Gastrocnemius medialis (tissue), 3 donors: ENCODE measurements around a stretch of chr22.

GRCh38 chr22:15784825-15785027, 94.9 kb downstream of the POTEH start:
- PRO-cap: no peak
- RAMPAGE, long total RNA, 3 experiments: no peak in any of the 3 experiments

GRCh38 chr22:16601605-16602786, 9.4 kb upstream of the CCT8L2 start:
- PRO-cap: no peak
- RAMPAGE, long total RNA, 3 experiments: start-site peak on the plus strand in 2 of 3 experiments, at chr22:16601847-16602064 at its widest, 10 to 24 reads per replicate

DNA sequence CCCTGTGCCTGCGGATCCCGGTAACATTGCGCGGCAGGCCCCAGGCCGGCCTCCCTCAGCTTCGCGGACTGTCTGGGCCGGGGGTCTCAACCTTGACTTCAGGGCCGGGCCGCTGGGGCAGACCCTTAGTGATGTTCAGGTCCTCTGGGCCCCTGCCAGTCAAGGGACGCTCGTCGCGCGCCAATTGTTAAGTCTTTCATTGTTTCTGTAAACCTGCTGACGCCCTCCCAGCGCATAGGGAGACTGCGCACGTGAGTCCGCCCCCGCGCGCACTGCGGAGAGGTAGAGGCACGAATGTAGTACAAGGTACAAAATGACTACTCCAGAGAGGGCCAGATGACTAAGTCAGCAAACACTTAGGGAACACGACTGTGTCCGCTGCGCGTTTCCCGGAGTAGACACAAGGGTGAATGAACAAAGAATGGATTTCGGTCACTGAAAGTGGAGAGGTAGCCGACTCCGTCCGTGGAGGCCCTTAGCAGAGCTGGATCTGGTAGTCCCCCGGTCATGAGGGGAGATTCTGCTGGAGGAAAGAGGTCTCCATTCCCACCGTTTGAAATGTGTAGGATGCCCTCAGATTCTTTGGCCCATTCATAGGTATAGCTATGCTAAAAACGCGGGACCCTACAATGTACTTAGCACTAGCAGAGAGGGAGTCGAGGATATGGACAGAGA, 592 bp upstream of the HDHD5 start:
- PRO-cap: no peak
- RAMPAGE, long total RNA, 3 experiments: no peak in any of the 3 experiments

DNA sequence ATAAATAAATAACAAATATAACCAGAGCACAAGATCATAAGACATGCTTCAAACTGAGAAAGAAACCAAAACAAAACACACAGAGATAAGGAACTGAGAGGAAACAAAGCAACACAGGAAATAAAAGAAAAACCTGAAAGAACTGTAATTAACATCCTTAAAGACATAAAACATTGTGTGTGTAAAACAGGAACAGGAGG, 2.5 kb downstream of the ADA2 start:
- PRO-cap: no peak
- RAMPAGE, long total RNA, 3 experiments: no peak in any of the 3 experiments

- PRO-cap: bidirectional peak, plus-strand start at chr22:17258419, minus-strand start at chr22:17258274
- RAMPAGE, long total RNA, 3 experiments: no peak in any of the 3 experiments
Observed at GRCh38 chr22:17257476-17258520, 38.6 kb upstream of the ADA2 start.

DNA sequence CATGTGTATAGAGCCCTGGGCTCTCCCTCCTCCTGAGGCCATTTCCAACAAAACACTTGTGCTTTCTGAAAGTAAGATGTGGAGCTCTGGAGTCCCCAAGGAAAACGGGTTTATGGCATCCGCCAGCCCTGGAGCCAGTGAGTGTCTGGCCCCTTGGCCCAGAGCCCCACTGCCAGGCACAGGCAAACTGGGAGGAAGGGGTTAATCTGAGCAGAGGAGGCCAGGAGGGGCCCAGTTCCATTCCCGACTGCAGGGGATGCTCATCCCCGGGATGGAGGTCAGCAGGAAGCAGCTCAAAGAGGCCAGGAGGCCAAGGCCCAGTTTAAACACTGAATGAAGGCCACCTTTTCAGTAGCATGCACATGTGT, 39.3 kb upstream of the ADA2 start:
- PRO-cap: no peak
- RAMPAGE, long total RNA, 3 experiments: no peak in any of the 3 experiments

DNA sequence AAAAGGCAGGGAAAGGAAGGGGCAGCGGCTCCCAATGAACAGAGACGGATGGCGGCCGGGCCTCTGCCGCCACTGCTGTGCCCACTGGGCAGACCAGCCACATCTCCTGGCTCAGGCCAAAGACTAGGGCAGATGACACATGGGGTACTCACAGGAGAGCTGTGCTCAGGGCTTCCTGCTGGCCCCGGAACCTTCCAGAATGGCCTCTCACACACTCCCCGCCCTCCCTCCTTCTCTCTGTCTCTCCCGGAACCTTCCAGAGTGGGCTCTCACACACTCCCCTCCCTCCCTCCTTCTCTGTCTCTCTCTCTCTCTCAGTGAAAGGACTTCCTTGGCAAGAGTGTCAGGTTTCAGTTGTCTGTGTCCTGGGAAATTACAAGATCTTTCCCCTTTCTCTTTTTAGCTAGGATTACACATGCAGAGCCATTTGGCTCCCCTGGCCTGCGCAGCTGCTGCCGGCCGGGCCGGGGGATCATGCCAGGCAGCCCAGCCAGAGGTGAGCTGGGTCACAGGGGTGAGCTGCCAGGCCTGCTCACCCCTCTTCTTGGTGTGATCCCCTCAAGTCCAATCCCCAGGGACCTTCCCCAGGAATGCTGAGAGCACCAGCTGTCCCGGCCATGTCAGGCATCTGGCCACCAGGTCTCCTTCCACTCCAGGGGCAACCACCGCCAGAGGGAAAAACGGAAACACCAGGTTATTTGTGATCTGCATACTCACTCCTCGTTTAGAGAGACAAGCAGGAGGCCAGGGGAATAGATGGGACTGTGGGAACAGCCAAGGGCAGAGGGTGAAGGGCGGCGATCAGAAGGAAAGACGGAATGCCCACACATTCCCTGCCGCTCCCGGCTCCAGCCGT, 45.3 kb upstream of the ADA2 start:
- PRO-cap: bidirectional peak, plus-strand start at position 420 of the sequence, minus-strand start at position 296 of the sequence; unidirectional peak, plus-strand start at position 777 of the sequence
- RAMPAGE, long total RNA, 3 experiments: no peak in any of the 3 experiments

GRCh38 chr22:17483862-17484512, 79.3 kb upstream of the SLC25A18 start:
- PRO-cap: unidirectional peak, plus-strand start at chr22:17484221; unidirectional peak, plus-strand start at chr22:17484315
- RAMPAGE, long total RNA, 3 experiments: no peak in any of the 3 experiments

- PRO-cap: no peak
- RAMPAGE, long total RNA, 3 experiments: no peak in any of the 3 experiments
Observed at GRCh38 chr22:17514049-17514443, 49.3 kb upstream of the SLC25A18 start.

DNA sequence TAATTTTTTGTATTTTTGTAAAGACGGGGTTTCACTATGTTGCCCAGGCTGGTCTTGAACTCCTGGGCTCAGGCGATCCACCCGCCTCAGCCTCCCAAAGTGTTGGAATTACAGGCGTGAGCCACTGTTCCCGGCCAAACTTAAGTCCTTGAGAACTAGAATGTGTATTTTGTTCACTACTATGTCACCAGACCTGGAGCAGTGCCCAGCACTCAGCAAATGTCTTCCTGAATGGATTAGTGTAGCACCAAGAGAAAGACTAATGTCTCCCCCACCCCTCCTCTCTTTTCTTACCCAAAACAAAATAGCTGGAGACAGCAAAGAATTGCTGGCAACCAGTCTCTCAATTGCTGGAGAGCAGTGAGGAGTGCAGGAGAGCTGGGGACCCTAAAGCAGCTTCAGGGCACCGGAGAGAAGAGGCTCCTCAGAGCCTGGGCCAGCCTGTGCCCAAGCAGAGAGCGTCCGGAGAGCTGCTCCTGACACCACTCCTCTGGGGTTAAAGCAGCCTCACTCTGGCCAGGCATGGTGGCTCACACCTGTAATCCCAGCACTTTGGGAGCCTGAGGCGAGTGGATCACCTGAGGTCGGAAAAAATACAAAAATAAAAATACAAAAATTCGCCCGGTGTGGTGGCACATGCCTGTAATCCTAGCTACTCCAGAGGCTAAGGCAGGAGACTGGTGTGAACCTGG, 15.0 kb downstream of the SLC25A18 start:
- PRO-cap: no peak
- RAMPAGE, long total RNA, 3 experiments: no peak in any of the 3 experiments

DNA sequence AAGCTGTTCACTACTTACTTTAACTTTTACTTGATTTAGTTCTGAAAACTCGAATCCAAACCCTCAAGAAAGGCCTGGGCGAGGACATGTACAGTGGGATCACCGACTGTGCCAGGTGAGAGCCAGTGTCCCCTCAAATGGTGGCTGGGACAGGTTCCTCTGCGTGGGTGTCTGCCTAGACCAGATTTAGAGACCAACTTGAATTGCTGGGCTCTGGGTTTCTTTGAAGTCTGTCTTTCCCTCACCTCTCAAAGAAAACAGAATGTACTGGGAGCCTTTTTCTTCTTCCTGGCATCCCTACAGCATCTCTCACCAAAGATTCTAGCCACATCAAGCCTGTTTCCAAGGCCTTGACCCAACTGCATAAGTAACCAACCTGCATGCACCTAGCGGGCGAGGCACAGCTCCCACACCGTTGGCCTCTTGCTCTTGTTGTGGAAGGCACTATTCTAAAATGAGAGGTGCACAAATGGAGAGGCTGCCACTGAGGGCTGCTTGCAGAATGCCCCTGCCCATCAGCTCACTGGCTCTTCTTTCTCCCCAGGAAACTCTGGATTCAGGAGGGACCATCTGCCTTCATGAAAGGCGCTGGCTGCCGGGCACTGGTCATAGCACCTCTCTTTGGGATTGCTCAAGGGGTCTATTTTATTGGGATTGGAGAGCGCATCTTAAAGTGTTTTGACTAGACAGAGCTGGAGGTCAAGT, 26.4 kb downstream of the SLC25A18 start:
- PRO-cap: no peak
- RAMPAGE, long total RNA, 3 experiments: no peak in any of the 3 experiments

GRCh38 chr22:17732374-17733293, 41.6 kb downstream of the BID start:
- PRO-cap: no peak
- RAMPAGE, long total RNA, 3 experiments: no peak in any of the 3 experiments

GRCh38 chr22:17769283-17770351, 4.7 kb downstream of the BID start:
- PRO-cap: no peak
- RAMPAGE, long total RNA, 3 experiments: no peak in any of the 3 experiments

GRCh38 chr22:17772835-17773620, 1.2 kb downstream of the BID start:
- PRO-cap: no peak
- RAMPAGE, long total RNA, 3 experiments: no peak in any of the 3 experiments

GRCh38 chr22:17776108-17776322, 1.7 kb upstream of the BID start:
- PRO-cap: no peak
- RAMPAGE, long total RNA, 3 experiments: no peak in any of the 3 experiments

DNA sequence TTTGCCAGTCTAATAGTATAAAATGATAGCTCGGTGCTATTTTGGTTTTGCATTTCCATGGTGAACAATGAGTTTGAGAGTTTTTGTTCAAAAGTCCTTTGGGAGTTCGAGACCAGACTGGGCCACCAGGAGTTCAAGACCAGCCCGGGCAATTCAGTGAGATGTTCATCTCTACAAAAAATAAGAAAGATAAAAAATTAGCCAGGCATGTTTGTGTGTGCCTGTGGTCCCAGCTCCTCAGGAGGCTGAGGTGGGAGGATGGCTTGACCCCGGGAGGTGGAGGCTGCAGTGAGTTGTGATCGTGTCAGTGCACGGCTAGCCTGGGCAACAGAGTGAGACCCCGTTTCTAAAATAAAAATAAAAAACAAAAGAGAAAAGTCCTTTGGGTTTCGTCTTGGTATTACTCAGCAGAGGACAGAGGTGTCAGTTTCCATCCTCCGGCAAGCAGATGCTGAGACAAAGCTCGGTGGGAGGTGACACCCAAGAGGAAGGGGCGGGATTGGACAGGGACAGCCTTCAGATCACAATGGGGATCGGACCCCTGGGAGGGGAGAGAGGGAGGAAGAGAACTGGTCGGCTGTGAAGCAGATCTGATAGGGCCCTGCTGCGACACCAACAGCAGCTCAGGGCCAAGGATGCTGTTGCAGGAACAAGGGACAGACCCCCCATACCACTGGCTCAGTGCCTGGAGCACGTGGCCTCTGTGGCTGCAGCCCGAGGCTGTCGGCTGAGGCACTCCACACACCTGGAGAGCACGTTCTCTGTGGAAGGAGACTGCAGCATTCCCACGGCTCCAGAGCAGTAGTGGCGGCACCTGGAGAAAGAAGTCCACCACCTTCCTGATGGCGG, 5.1 kb upstream of the BID start:
- PRO-cap: no peak
- RAMPAGE, long total RNA, 3 experiments: no peak in any of the 3 experiments

GRCh38 chr22:17786303-17787325, 12.3 kb upstream of the BID start:
- PRO-cap: unidirectional peak, minus-strand start at chr22:17786584; bidirectional peak, plus-strand start at chr22:17787130, minus-strand start at chr22:17786695
- RAMPAGE, long total RNA, 3 experiments: no peak in any of the 3 experiments

GRCh38 chr22:17891300-17892135, 117.2 kb upstream of the BID start:
- PRO-cap: no peak
- RAMPAGE, long total RNA, 3 experiments: no peak in any of the 3 experiments

DNA sequence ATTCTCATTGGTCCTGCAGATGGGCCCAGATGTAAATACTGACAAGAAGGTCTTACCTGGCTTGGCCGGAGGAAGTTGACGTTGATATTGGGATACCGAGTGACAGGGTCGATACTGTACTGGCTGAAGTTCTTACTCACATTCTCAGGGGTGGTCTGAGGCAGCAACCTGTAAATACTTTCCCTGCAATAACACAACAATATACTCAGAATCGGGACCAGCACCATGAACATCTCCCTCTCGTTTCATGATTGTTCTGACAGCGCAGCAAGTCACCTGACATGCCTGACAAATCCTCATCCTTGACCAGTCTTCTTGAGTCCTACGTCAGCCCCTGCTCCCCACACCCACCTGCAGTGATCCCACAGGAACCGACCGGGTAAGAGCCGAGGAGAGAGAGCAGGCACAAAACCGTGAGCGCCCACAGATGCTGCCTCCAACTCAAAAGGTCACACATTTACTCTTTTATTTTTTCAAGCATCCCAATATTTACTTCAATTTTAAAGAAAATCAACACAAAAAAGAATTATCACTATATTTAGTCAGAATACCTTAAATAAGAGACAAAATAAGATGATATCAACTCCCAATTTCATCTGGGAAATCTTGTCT, 121.1 kb upstream of the BID start:
- PRO-cap: no peak
- RAMPAGE, long total RNA, 3 experiments: no peak in any of the 3 experiments

- PRO-cap: no peak
- RAMPAGE, long total RNA, 3 experiments: no peak in any of the 3 experiments
Observed at GRCh38 chr22:17938283-17938891, 86.0 kb downstream of the MICAL3 start.